AG09319 (cell line): ENCODE measurements around a stretch of chr10.

- RRBS: 52% methylated on average over 5 of the region's 22 CpGs
These were observed 5.3 kb downstream of the CYP2E1 start for GRCh38 chr10:133532128-133533223.